Testis (tissue), 5 donors: ENCODE data around the gene CAVIN2.

GRCh38 chr2:191022743-191023069 lies 8.7 kb upstream of the STAT1 start:
- PRO-cap, 3 experiments = no peak in any of the 3 experiments
- RAMPAGE, long total RNA, 2 experiments = no peak in any of the 2 experiments

DNA sequence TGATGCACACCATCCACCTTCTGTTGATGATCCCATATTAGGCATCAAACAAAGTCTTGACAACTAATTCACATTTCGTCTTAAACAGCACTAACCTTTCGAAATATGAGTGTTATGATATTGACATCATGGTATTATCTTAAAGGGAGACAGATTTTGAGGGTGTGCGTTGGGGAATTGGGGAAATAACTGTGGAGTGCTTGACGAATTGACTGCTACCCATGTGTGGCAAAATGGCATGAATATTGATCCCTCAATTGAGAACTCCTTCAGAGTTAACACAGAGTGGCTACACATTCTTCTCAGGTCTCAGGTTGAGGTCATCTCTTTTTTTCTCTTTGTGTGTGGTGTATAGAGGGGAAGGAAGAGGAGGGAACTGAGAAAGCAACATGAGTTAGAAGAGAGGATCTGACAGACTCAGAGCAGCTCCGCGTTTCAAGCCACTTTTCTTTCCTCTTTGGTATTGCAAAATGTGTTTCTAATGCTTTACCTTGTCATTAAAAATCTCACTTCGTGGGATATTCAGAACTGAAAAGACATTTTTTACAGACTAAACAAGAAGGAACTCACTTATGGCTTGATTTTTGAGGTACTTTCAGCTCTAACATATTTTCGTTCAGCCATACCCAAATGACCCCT lies 22.7 kb downstream of the STAT4 start:
- PRO-cap, 3 experiments = no peak in any of the 3 experiments
- RAMPAGE, long total RNA, 2 experiments = no peak in any of the 2 experiments
- RRBS = no CpG with 5 or more reads among the region's 8 CpGs

DNA sequence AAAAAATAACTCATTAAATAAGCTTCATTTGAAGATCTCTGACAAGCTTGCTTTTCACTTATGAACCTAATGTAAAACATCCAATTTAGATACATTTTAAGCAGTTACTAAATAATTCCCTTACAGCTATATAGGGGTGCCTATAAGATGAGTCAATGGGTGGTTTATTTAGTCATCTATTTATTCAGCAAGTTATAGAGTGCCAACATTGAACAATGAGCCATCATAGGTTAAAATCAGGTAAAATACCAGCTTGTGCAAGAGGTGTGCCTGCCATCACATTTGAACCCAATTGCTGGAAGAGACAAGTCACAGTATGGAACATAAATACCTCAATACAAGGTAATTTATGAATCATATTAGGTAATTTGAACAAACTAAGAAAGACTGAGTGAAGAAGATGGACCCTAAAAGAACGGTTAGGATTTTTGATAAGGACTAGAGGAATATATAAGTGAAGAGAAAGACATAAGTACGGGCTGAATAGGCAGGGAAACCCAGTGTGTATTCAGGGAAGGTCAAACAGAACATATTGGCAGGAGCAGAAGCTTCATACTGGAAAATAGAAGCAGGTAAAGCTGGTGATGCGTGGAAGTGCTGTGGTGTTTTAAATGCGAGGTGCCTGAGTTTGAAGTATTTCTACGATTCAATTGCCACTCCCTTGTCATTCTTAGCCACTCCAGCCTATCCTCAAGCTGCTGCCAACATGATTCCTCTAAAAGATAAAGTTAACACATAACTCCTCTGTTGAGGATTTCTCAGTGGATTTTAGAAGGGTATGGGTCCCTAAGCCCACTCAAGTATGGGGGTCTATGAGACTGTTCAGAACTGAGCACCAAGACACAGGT lies 18.9 kb upstream of the STAT4 start:
- PRO-cap, 3 experiments = no peak in any of the 3 experiments
- RAMPAGE, long total RNA, 2 experiments = no peak in any of the 2 experiments
- RRBS = no CpG with 5 or more reads among the region's 5 CpGs

GRCh38 chr2:191177154-191177616 lies 26.4 kb upstream of the STAT4 start:
- PRO-cap, 3 experiments = no peak in any of the 3 experiments
- RAMPAGE, long total RNA, 2 experiments = no peak in any of the 2 experiments
- RRBS = no CpG with 5 or more reads among the region's 2 CpGs

DNA sequence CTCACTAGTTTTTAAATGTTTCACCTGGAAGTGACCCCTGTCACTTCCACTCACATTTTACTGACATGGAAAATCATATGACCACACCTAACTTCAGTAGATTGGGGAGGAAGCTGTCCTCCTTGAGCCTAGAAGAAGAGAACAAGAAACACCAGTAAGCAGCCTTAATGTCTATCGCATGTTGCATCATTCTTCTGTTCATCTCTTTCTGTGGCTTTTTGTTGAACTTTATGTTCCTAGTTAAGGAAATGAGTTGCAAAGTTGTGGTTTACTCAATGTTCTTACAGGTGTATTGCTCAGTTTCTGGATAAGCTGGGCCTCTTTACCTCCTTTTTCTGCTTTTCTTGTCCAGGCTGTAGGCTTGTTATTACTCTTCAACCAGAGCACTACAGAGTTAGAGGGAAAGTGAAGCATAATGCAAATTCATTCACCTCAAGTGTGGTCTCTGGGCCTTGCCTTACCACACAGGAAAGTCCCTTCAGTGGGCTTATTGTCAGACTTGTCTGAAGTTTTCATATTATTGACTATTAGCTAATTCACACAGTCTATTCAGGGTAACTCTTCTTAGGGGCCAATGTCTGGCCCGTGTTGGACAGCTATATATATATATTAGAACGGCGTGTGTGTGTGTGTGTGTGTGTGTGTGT lies 43.2 kb upstream of the STAT4 start:
- PRO-cap, 3 experiments = no peak in any of the 3 experiments
- RAMPAGE, long total RNA, 2 experiments = no peak in any of the 2 experiments
- RRBS = no CpG with 5 or more reads among the region's 4 CpGs

GRCh38 chr2:191249240-191250056 lies 4.2 kb downstream of the MYO1B start:
- PRO-cap, 3 experiments = no peak in any of the 3 experiments
- RAMPAGE, long total RNA, 2 experiments = no peak in any of the 2 experiments
- RRBS = no CpG with 5 or more reads among the region's 1 CpG

- PRO-cap, 3 experiments = no peak in any of the 3 experiments
- RAMPAGE, long total RNA, 2 experiments = no peak in any of the 2 experiments
- RRBS = no CpG with 5 or more reads among the region's 2 CpGs
Measured at GRCh38 chr2:191318574-191319330, 73.5 kb downstream of the MYO1B start.

DNA sequence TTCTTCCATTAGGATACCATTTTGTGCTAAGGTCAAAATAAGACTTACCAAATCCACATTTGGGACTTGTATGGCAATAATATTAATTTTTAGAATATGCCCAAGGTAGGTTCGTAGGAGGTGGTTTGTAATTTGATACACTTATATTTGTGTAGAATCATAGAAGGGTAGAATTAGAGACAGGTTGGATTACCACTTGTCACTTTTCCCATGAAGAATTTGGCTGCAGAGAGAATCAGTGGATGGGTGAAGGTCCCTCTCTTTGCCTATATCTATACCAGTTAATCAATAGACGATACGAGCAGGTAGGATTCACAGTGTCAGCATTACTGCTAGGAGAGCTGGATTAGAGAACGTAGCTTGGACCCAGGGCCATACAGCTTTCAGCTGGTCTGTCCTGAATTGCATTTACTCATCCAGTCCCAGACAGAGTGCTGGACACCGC lies 145.4 kb downstream of the MYO1B start:
- PRO-cap, 3 experiments = no peak in any of the 3 experiments
- RAMPAGE, long total RNA, 2 experiments = no peak in any of the 2 experiments
- RRBS = no CpG with 5 or more reads among the region's 5 CpGs

DNA sequence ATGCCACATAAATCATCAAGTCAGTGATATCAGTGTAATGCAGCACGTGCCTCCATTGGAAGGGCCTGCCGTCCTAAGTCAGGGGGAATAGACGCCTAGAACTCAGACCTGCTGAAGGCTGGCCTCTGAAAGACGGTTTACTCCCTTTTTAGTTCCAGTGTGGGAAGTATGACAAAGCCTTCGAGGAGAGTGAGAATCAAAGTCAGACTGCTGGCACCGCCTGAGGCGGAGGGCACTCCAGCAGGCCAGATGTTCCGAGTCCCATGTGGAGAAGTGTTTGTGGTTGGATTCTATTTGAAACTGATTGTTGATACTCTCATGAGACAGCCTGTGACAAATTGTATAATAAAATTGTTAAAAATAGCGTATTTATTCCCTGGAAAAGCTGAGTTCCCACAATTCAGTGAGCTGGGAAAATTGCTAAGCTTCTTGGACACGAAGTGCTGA lies 196.6 kb downstream of the MYO1B start:
- PRO-cap, 3 experiments = no peak in any of the 3 experiments
- RAMPAGE, long total RNA, 2 experiments = no peak in any of the 2 experiments
- RRBS = no CpG with 5 or more reads among the region's 10 CpGs

DNA sequence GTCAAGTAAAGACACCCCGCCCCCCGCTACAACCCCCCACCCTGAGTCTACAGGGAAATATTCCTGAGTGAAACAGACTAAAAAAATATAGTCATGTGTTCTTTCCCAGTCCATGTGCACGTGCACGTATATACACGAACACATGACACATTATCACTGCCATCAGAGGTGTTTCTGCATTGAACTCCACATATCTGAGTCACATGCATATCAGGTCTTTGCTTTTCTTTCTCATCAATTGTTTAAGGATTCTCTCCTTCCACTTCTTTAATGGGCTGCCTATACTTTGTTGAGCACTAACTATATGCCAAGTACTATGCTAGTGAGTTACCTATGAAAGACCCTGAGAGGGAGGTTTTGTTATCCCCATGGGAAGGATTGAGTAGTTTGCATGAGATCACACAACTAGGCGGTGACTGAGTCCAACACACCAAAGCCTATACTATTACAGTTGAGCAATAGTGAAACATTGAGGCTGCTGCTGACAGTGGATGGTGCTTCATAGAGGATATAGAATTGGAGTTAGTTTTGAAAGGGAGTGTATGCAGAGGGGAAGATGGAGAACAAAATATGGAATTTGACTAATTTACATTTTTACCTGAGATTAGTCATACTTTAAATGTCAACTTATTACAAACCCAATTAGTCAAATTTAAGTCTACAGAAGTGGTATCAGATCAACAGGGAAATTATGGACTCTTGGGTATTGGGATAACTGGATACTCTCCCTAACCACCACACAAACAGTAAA lies 15.8 kb downstream of the NABP1 start:
- PRO-cap, 3 experiments = no peak in any of the 3 experiments
- RAMPAGE, long total RNA, 2 experiments = no peak in any of the 2 experiments
- RRBS = no CpG with 5 or more reads among the region's 6 CpGs

- PRO-cap, 3 experiments = no peak in any of the 3 experiments
- RAMPAGE, long total RNA, 2 experiments = no peak in any of the 2 experiments
- RRBS = no CpG with 5 or more reads among the region's 2 CpGs
Measured at GRCh38 chr2:191837167-191837448, 9.8 kb downstream of the CAVIN2 start.

- PRO-cap, 3 experiments = peak in 3 of 3 experiments; most common plus-strand start chr2:191847190 (in 1); most common minus-strand start chr2:191847075 (in 3)
- RAMPAGE, long total RNA, 2 experiments = start-site peak on the minus strand in 2 of 2 experiments, at chr2:191847043-191847122 at its widest, 17 to 92 reads per replicate
- RRBS = no CpG with 5 or more reads among the region's 15 CpGs
Measured at GRCh38 chr2:191846852-191847603, at the start of gene CAVIN2. Gene CAVIN2 (minus strand): TSS chr2:191847088.

DNA sequence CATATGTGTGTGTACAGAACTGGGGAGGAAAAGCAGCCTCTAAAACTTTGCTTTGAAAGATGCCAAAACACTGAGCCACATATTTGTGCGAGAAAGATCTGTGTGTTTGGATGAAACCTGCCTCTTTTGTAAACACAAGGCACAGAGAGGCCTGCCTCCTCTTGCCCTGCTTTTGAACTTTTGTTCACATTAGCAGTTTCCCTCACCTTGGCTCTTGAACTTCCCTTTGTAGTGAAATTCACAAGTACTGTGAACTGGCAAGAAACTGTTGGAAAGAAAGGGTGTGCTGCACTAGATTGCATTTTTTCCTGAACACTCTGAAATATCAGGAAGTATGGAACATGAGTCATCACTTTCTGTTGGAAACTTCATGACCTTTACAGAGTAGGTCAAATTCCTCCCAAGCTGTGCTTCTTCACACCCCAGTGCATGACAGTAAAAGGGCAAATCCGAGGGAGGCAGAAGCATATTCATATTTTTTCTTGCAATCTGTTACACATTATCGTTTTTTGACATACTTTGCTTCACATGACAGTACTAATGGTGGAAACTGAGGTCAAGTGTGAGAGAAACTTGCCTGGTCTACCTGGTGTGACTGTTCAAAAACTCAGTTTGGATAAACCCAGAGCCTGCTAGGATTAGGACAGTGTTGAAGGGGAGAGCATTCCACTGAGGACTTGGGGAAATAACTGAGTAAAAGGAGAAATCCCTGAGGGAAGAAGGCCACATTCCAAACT lies 20.1 kb upstream of the CAVIN2 start:
- PRO-cap, 3 experiments = peak in 1 of 3 experiments; most common plus-strand start position 446 of the sequence (in 1)
- RAMPAGE, long total RNA, 2 experiments = no peak in any of the 2 experiments
- RRBS = no CpG with 5 or more reads among the region's 3 CpGs

GRCh38 chr2:191927670-191928607 lies 81.1 kb upstream of the CAVIN2 start:
- PRO-cap, 3 experiments = no peak in any of the 3 experiments
- RAMPAGE, long total RNA, 2 experiments = no peak in any of the 2 experiments
- RRBS = no CpG with 5 or more reads among the region's 6 CpGs

DNA sequence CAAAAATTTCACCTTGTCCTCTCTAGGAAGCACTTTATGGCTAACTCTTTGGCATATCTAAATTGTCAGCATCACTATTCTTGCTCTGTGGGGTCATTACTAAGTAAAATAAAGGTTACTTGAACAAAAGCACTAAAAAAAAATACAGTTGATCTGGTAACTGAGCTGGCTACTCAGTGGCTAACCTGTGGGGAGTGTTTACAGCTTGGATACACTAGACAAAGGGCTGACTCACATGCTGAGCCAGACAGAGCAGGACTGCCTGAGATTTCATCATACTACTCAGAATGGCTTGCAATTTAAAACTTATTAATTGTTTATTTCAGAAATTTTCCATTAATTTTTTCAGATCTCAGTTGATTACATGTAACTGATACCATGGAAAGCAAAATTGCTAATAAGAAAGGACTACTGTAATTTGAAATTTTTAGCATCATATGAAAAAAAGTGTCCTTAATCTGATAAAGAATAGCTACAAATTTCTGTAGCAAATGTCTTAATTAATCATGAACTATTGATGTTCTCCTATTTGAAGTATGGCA lies 1690.4 kb upstream of the SLC39A10 start:
- PRO-cap, 3 experiments = no peak in any of the 3 experiments
- RAMPAGE, long total RNA, 2 experiments = no peak in any of the 2 experiments

GRCh38 chr2:195073257-195073612 lies 583.8 kb upstream of the SLC39A10 start:
- PRO-cap, 3 experiments = no peak in any of the 3 experiments
- RAMPAGE, long total RNA, 2 experiments = no peak in any of the 2 experiments
- RRBS = no CpG with 5 or more reads among the region's 19 CpGs

DNA sequence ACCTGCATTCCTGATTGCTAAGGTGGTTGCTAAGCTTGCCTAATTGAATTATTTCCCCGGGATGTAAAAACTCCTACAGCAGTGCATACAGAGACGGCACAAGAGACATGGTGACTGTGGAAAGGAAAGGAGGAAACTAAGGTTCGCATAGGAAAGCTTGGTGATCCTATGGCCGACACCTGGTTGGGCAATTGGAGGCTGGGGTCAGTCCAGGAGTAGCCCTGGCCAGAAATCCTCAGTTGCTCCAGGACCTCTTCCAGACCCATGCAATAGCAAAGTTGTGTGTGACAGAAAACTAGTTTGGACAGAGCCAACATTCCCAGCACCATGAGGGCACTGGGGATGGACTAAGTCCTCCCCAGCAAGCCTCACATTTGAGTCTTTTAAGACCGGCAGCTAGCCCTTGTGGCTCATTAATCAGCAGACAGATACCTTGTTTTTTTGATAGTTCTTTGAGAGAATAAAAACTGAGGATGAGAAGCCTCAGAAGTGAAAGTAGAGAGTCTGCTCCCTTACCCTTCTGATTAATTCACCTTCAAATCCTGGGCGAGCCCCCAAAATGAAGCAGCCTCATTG lies 39.4 kb downstream of the STK17B start:
- PRO-cap, 3 experiments = no peak in any of the 3 experiments
- RAMPAGE, long total RNA, 2 experiments = no peak in any of the 2 experiments
- RRBS = no CpG with 5 or more reads among the region's 6 CpGs

- PRO-cap, 3 experiments = no peak in any of the 3 experiments
- RAMPAGE, long total RNA, 2 experiments = no peak in any of the 2 experiments
- RRBS = no CpG with 5 or more reads among the region's 6 CpGs
Measured at GRCh38 chr2:196140669-196141067, 30.7 kb downstream of the STK17B start.

DNA sequence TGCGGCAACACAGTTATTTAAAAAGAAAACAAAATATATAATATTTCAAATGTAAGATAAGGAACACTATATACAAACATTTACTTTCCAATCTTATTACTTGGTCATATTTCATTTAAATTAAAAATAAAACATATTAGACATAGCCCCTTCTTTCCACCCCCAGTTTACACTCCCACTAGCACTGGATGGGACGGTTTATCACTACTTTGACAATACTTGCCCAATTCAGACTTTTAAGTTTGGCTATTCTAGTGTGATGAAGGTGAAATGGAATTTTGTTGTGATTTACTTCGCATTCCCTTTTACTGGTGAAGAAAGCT lies 6.1 kb downstream of the STK17B start:
- PRO-cap, 3 experiments = no peak in any of the 3 experiments
- RAMPAGE, long total RNA, 2 experiments = no peak in any of the 2 experiments
- RRBS = no CpG with 5 or more reads among the region's 3 CpGs

- PRO-cap, 3 experiments = no peak in any of the 3 experiments
- RAMPAGE, long total RNA, 2 experiments = no peak in any of the 2 experiments
- RRBS = no CpG with 5 or more reads among the region's 2 CpGs
Measured at GRCh38 chr2:196165683-196165958, 5.8 kb downstream of the STK17B start.